Smooth muscle cell (in vitro differentiated cells): ENCODE measurements around the gene PIK3CA.

- RAMPAGE, long total RNA, result no peak
Measured at GRCh38 chr3:176362401-176362917, 834.8 kb downstream of the TBL1XR1 start.

DNA sequence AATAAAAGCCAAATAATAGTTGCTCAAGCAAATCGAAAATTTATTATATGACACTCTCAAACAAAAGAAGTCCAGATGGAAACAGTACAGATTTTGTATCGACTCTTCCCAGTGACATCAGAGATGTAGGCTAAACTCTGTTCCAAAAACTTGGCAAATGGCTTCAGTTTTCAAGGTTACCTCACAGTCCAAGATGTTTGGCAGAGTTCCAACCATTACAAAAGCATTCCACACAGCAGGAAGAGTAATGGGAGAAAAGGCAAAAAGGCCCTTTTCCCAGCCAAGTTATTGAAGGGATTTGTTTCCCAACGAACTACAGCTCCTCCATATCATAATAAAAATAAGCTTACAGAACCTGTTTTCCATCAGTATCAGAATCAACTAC, 290.9 kb downstream of the TBL1XR1 start:
- RAMPAGE, long total RNA, result no peak

GRCh38 chr3:176927168-176927736, 270.0 kb downstream of the TBL1XR1 start:
- RAMPAGE, long total RNA, result no peak

DNA sequence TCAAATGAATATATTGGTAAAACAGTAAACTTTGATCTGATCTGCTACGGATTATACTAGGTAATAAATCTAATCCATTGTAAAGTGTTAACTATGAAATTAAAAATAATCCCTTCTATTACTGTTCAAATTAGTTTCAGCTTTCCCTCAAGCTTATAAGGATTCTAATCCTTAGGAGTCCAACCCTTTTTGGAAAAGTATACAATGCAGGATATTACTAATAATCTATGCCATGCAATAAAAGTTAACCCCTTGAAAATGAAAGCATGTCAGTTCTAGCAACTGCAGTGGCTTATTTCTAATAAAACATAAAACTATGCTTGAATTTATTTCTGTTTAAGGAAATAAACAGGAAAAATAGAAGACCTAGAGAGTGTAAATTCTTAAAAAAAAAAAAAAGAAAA, 177.7 kb downstream of the TBL1XR1 start:
- RAMPAGE, long total RNA, result no peak

GRCh38 chr3:177075690-177076870, 121.2 kb downstream of the TBL1XR1 start:
- RAMPAGE, long total RNA, result no peak

- RAMPAGE, long total RNA, result no peak
Measured at GRCh38 chr3:177193772-177194770, 3.2 kb downstream of the TBL1XR1 start.

DNA sequence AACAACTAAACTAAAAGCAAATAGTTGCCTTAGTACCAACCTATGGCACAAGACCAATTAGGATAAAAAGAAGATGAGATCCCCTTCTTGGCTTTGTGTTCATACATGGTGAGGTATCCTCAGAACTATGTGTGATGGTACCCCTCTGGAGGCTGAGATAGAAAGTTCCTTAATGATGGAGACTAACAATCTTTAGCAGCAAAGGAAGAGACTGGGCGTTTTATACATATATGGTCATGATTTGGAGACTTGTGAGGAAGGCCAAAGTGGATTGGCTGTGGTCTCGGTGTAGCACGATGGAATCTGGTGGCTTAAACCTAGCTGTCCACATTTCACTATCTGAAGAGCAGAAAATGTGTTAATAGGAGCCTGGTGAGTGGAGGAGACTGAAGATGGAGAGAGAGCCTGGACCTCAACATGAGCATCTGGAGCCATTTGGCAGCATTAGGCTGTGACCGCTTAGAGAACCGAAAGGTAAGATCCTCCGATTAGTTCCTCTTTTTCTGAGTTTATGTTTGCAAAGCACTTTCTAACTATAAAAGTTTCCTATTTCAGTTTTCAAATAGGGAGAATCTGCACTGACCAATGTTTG, 244.5 kb upstream of the TBL1XR1 start:
- RAMPAGE, long total RNA, result no peak

GRCh38 chr3:177642302-177643148, 445.2 kb upstream of the TBL1XR1 start:
- RAMPAGE, long total RNA, result no peak

GRCh38 chr3:178736187-178736735, 200.0 kb downstream of the KCNMB2 start:
- RAMPAGE, long total RNA, result no peak

GRCh38 chr3:178859849-178860639, 211.6 kb downstream of the ZMAT3 start:
- RAMPAGE, long total RNA, result no peak

GRCh38 chr3:179147895-179148908, at the start of gene PIK3CA:
TSS of gene PIK3CA (plus strand) at chr3:179148357.
- RAMPAGE, long total RNA, result no peak

GRCh38 chr3:179588499-179589614, 15.6 kb downstream of the MRPL47 start:
- RAMPAGE, long total RNA, result no peak

GRCh38 chr3:179608615-179609419, 4.2 kb downstream of the NDUFB5 start:
- RAMPAGE, long total RNA, result no peak

GRCh38 chr3:179719666-179720530, 67.1 kb downstream of the USP13 start:
- RAMPAGE, long total RNA, result no peak

GRCh38 chr3:179779482-179780116, 126.8 kb downstream of the USP13 start:
- RAMPAGE, long total RNA, result no peak

DNA sequence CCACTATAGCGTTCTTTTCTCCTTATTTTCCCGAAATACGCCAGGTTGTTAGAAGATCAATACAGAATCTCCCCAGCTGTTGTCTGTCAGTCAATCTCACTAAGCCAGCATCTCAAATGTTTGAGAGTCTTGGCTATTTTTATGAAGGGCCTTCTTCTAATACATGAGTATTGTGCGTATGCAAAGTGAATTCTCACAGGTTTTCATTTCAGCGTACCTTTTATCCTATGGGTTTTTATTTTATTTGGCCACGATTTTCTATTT, 1.1 kb downstream of the FXR1 start:
- RAMPAGE, long total RNA, result no peak

GRCh38 chr3:181620192-181620471, 91.6 kb upstream of the SOX2 start:
- RAMPAGE, long total RNA, result no peak

GRCh38 chr3:181718597-181718880, 6.8 kb downstream of the SOX2 start:
- RAMPAGE, long total RNA, result no peak

DNA sequence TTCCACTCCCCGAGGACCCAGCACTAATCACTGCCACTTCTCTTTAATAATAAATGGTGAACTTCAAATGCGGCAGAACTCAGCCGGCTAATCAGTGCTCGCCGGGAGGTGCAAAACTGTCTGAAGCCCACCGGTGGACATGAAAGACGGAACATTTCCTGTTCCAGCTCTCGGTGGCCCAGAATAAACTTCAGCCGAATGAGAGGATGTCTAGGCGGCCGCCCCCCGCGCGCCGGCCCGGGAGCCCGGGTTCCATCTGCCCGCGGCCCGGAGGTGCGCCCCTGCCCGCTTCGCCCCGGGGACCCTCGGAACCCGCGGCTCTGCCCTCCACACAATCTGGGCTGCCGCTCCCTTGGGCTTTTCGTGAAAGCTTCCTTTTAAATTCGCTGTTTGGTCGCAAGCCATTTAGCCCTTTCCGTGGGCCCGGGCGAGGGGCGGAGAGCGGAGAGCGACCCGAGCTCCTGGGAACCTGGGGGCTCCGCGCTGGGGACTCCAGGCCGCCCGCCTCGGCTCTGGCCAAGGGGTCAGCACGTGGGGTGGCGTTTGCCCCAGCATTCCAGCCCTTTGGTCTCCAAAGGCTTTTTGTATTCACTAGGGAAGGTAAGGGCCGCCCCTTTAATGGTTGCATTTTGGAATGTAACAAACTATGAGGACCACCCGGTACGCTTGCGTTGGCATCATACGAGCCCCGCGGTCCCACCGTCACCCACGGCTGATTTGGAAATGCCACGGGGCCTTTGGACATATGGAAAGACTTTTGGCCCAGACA, 110.6 kb upstream of the ATP11B start:
- RAMPAGE, long total RNA, result no peak

GRCh38 chr3:182794977-182795879, 1.9 kb downstream of the ATP11B start:
- RAMPAGE, long total RNA, result no peak